Measurements from ENCODE around the gene FAM209A.

GRCh38 chr20:53592530-53593439, 854 bp downstream of the ZNF217 start:
- PRO-cap = unidirectional peak, minus-strand start at chr20:53592743; bidirectional peak, plus-strand start at chr20:53593240, minus-strand start at chr20:53593117

DNA sequence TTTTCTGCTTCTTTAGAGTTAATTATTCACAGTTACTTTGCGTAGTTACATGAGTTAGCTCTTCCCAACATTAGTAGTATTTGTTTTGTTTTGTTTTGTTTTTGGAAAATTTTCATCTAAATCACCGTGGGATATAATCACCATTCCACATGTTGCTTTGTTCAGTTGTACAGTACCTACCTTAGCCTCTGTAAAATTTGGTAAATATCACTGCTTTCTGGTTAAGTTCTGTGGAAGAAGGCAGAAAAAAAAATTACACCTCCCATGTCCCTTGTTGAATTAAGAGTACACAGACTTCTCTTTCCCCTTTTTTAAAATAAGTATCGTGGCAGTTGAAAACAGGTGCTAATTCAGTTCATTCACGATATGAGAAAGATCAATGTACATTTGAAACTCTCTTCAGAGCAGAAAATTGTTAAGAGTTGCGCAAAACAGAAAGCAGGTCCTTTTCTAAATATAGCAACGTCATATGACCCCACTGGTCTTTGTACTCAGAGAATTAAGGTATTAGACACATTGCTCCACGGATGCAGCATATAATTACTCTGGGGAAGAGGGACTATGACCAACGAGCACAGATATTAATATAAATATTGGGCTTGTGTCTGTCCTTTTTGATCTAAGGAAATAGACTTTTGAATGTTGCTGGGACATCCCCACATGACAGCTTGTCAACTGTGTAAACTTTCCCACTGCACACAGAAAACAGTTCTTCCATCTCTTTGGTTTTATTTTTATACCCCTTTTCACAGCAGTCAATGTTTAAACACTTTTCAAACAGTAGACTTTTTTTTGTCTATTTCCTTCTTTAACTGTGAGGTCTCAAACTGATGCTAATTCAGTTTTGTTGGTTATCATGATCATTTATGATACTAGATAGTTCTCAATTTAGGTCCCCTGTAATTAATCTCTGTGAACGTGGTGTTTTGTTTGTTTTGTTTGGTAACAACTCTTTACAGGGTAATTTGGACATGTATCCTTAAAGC, 58.7 kb upstream of the ZNF217 start:
- PRO-cap = unidirectional peak, plus-strand start at position 537 of the sequence

GRCh38 chr20:53711409-53711655, 117.7 kb upstream of the ZNF217 start:
- PRO-cap = no peak

DNA sequence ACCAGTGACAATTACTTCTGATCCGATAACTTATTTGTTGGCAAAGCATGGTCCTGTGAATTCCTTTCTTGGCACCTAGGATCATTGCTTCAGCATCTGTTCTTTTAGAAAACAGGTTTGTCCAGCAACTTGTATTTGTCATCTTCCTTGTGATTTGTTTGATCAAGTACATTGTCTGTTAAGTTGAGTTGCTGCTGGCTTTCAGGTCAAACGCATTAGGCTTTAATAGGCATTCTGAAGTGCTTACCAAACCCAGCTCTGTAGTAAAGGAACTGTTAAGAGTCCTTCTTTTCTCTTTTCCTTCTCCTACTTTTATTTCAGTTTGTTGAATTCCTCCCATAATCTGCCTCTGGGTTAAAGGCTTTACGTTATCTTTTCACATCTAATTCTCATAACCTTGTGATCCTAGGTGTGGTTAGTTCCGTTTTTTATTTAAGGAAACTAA, 192.5 kb upstream of the ZNF217 start:
- PRO-cap = no peak

- PRO-cap = no peak
Measured at GRCh38 chr20:53790846-53791410, 197.3 kb upstream of the ZNF217 start.

DNA sequence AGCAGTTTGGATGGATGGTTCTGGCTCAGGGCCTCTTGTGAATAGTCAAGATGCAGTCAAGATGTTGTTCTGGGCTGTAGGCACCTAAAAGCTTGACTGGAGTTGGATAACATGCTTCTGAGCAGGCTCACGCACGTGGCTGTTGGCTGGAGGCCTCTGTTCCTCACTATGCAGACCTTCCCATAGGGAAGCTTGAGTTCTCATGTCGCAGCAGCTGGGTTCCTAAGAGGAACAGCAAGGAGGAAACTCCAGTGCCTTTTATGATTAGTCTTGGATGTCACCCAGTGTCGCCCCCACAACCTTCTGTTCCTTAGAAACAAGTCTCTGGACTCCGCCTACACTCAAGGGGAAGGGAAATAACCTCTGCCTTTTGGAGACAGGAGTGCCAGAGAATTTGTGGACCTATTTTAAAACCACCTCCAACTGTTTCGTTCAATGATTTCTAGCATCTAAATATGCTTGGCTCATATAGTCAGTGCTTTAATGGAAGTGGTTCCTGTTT, 210.7 kb downstream of the BCAS1 start:
- PRO-cap = no peak

DNA sequence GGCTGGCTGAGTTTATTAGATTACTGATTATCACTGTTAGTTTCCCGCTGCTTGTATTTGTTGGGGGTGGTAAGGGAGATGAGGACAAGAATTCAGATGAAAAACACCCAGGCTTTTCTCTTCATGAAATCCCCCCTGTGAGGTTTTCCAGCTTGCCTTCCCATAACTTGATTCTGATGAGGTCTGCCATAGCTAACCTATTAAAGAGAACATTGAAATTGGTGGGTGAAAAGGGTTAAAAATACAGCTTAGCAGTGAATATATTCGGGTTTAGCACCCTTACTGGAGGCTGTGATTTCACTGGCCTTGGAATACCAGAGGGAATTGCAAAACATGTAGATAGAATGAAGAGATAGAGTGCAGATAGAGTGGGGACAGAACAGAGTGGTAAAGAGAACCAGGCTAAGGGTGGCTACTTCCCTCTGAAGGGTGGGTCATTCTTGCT, 203.8 kb downstream of the BCAS1 start:
- PRO-cap = no peak

- PRO-cap = no peak
Measured at GRCh38 chr20:53939869-53940648, 130.3 kb downstream of the BCAS1 start.

- PRO-cap = no peak
Measured at GRCh38 chr20:54028331-54029213, 41.8 kb downstream of the BCAS1 start.

DNA sequence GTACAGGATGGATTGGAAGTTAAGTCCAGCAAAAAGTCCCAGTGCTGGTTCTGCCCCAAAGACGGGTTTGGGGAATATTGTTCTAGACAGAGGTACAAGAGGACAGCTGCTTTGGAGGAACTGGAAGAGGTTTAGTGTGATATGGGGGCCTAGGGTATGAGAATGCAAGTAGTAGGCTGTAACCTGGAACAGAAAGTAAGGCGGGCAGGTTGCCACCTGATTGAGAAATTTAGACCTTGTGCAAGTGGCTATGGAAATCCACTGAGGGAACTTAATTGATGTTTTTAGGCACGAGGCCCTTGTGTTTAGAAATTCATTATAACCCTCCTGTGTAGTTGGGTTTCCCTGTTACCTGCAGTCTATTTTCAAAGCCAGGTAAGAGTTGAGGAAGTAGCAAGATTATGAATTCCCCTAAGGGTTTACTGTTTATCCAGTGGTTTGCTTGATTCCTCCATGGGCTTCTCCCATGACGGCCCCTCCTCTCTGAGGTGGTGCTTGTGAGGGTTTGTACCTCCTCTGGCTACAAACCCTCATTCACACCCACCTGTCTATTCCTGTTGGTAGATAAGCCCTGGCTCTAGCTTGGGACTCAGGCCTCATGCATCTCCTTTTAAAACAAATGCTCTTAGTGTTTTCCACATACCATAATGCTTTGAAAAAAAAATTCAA, 42.0 kb upstream of the BCAS1 start:
- PRO-cap = no peak

GRCh38 chr20:54172419-54173363, 1.1 kb downstream of the CYP24A1 start:
- PRO-cap = no peak

DNA sequence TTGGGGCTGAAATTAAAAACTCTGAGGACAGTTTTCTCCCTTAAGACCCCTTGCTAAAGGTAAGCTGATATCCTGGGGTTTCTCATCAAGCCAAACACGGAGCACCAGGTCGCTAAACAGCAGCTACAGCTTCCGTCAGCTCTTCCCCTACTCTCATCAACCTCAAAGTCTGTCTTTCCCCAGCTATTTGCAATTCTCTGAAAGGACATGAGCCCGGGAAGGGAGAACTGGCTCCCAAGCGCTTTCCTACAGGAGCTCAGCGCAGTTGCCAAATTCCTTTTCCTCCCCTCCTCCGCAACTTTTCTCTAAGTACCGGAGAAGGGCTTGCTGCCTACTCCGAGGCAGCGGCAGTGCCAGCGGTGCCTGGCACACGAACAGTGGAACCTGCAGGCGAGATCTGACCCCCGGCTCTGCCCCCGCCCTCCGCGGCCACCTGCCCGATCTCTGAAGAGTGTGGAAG, 2.3 kb downstream of the CBLN4 start:
- PRO-cap = no peak

DNA sequence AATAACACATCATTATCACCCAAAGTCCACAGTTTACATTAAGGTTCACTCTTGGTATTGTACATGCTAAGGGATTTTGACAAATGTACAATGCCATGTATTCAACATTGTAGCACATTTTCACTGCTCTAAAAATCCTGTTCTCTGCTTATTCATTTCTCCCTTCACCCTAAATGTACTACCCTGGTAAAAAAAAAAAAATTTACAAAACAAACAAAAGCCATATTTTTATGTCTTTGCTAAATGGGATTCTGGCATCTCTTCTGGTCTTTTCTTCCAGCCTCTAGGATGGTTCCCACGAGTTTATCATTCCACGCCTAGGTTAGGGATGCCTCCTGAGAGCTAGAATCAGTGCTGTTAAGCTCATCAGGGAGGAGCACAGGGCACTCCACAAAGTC, 101.8 kb upstream of the MC3R start:
- PRO-cap = unidirectional peak, minus-strand start at position 264 of the sequence

GRCh38 chr20:56158866-56159146, 89.7 kb upstream of the MC3R start:
- PRO-cap = unidirectional peak, plus-strand start at chr20:56158998

DNA sequence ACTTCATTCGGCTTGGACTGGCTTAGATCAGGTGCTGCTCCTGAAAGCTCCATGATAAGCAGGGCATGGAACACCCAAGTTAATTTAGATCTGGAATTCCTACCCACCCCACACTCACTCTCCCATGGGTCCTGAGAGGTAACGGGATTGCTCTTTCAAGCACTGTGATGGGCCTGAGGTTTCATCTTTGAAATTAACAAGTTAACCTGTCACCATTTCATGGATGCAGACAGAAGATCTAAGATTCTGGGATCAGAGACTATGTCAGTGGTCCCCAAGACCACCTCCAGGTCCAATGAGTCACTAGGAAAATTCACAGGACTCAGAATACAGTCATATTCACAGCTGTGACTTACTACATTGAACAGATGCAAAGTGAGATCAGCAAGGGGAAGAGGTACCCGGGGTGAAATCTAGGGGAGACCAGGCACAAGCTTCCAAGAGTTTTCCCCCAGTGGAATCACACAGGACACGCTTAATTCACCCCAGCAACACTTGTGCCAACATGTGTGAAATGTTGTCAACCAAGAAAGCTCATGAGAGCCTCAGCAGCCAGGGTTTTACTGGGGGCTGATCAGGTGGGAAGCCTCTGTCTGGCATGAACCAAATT, 7.1 kb upstream of the RTF2 start:
- PRO-cap = no peak

DNA sequence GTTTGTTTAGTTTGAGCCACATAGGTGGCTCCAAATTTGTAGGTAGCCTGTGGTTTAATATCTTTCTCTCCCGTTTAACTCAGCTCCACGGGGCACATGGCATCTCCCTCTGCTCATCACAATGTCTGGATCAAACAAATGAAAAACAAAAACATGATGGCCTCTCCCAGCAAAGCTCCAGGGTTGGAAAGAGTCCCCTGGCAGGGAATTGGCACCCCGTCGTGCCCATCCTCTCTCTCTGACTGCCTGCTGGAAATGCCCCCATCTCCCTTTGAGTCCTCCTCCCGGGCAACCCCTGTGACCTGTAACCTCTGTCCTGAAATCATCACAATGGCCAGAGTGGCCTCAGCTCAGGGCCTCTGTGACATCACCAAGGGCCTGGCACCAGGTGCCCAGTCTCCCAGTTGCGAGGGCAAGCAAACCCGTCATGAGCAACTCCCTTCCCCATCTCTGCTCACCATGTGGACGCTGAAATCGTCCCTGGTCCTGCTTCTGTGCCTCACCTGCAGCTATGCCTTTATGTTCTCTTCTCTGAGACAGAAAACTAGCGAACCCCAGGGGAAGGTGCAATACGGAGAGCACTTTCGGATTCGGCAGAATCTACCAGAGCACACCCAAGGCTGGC, at the start of gene FAM209A:
FAM209A (plus strand) TSS at position 395 of the 625 bp plus-strand sequence.
- PRO-cap = no peak

DNA sequence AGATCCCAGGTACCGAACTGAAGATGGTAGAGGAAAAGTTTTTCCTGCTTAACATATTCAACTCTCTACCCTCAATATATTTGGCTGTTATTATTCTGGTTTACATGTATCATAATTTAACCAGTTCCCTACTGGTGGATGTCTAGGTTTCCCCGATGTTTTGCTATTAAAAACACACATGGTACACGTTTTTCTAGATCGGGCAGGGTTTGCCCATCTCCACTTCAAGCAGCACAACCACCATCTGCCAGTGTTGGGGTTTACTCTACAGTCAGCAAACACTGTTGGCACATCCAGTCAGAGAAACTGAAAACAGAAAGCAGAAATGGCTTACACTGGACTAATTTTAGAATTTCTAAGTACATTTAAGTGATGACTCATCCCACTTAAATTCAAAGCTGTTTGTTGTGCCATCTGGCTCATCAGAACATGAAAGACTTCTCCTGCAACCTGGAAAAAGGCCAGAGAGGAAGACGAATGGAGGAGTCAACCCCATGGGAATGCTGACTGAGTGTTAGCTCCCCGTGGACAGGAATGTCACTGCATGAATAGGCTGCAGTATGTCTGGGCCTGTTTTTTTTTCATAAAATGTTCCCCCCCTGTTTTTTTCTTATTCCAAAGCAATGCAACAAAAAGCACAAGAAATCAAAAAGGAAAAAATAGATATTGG, 21.8 kb downstream of the FAM209B start:
- PRO-cap = no peak

DNA sequence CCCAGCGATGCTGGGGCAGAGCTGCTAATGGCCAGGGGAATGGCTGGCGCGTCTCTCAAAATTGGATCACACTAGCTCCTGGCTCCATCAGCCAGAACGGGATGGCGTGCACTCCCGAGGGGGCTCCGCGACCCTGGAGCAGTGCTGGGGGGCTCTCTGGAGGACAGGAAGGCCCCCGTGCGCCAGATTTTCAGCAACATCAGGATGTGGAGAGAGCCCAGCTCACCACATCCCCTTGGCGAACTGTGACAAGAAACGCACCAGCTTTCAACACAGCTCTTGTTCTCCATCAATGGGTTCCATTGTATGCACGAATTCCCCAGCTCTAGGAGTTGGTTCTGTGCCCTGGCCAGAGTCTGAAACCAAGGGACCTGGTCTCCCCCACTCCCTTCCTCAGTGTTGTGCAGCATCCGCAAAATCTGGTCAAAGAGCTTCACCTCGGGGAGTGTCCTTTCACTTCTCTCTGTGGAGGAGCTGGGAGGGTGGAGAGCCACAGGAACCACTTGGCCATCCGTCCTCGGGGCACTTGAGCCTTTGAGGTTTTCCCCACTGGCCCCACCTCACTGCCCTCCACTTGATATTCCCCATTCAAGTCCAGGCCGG, 74.2 kb downstream of the TFAP2C start:
- PRO-cap = no peak

DNA sequence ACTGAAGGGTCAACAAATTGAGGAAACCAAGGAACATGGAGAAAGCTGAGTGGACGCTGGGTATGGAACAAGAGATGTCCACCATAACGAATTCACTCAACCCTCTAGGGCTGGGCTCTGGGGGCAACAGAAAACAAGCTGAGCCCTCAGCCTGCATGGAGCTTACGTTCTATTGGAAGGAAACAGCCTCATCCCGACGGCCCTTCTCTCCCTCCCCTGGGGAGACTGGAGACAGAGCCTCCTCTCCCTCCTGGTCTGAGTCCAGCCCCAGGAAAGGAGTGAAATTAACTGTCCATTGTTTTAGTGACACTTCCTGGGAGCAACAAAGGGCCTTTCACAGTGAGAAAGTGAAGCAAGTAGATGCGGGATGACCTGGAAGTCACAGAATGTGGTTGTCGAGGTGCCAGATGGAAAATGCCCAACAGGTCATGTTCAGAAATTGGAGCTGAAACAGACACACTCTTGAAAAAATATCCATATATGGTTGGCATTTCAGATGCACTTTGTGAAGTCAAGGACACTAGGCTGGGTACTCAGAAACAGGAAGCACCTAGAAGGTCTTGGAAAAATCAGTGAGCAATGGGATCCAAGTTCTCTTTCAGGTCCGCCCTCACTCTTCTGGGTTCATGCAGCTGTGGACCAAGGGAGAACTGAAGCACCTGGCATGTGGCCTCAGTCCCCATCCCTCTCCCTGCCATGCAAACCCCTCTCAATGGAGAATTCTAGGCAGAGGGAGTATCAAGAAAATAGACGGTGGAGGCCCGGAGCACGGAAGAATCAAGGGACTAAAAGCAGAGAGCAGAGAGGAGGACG, 77.9 kb downstream of the TFAP2C start:
- PRO-cap = no peak

GRCh38 chr20:56828301-56828964, 199.3 kb downstream of the TFAP2C start:
- PRO-cap = no peak